Measurements from ENCODE around the genes LMO3, SLCO1B3 and CMAS.

DNA sequence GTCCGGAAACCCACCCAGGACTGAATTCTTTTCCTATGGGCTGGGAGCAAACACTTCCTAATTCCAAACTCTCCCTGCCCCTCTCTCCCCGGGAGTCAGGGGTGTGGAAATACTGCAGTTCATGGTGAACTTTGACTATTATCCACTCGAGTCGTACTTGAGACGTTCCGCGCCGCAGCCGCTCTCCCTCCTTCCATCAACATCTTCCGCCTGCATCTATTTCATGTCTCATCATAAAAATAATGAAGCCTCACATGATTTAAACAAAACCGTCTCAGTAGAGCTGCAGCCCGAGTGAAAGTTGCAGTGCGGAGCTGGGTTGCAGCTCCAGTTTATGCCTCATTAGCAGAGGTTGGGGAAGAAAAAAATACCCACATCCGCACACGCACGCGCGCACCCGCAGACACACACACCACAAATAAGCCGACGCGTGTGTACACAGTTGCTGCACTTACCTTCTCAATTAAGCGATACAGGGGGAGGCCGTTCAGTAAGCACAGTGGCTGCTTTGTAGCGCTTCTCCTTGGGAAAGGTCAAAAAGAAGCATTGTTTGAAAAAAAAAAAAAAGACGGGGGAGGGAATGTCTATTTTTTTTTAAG, at the start of gene LMO3:
TSS of gene LMO3 (minus strand) at position 552 of the 599 bp plus-strand sequence.
- RRBS, result 3% methylated on average over 2 of the region's 26 CpGs

DNA sequence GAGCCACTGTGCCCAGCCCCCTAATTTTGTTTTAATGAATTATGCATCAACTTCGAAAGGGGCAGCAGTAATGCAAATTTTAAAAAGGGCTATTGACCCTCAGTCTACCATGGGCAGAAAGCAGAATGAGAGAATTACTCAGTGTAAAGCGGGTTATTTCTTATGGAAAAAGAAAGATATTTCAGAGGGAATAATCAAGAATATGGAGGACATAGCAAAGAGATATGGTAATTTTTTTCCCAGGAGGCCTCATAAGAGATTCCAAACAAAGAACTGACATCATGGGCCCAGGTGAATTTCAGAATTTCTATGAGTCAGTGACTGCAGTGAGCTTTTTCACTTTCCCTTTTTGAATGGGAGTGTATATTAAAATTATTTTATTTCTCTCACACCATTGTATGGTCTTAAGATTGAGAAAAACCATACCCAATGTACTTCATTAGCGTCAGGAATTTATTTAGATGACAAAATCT, 675.2 kb upstream of the LMO3 start:
- RRBS, result no CpG with 5 or more reads among the region's 3 CpGs

GRCh38 chr12:18261712-18262306, 491 bp downstream of the PIK3C2G start:
- RRBS, result no CpG with 5 or more reads among the region's 5 CpGs

DNA sequence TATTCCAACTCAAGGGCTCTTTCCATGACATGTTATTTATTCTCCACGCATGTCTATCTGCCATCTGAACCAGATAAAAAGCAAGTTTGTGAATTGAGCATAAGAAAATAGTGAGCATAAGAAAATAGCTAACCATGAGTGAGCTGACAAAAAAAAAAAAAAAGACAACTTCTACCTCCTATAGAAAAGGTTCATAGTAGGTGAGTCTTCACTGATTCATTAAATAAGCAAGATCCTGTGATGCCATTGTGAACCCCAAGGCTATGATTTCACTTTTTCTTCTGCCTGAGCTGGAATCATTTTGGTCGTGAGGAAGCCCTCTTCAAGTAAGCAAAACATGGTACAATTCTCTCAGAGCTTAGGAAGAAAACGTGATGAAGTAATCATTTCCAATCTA, 1.1 kb downstream of the PIK3C2G start:
- RRBS, result no CpG with 5 or more reads among the region's 3 CpGs

DNA sequence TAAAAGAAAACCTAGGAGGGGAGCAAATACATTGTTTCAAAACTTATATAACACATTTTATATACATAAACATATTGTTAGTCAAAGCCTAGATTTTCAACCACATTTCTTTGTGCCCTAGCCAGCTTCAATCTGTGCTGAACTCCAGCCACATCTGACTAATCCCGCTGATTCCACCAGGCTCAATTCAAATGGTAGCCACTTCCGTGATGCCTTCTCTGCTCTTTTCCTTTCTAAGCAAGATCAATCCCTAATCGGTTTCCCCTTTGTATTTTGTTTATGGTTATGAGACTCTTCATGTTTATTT, 110.0 kb downstream of the PLEKHA5 start:
- RRBS, result no CpG with 5 or more reads among the region's 3 CpGs

DNA sequence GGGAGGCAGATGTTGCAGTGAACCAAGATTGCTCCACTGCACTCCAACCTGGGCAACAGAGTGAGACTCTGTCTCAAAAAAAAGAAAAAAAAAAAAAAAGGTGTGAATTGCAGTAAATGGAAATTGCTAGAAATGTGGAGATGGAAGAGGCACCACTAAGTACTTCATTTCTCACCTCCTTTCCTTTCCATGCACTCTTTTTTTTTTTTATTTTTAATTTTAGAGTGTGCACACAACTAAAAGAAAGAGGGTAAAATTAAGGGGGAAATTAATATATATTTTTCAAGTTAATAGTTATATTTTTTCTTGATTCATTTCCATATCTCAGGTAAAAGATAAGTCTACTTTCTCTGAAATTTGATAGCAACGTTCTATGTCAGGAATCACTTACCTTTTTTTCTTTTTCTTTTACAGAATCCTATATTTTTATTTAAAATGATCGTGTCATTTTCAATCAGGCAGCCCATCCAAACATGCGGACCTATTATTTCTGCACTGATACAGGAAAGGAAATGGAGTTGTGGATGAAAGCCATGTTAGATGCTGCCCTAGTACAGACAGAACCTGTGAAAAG, 139.9 kb downstream of the PLEKHA5 start:
- RRBS, result no CpG with 5 or more reads among the region's 3 CpGs

- RRBS, result no CpG with 5 or more reads among the region's 5 CpGs
Measured at GRCh38 chr12:19526767-19527448, 87.6 kb downstream of the AEBP2 start.

GRCh38 chr12:20439637-20440199, 71.4 kb downstream of the PDE3A start:
- RRBS, result no CpG with 5 or more reads among the region's 1 CpG

DNA sequence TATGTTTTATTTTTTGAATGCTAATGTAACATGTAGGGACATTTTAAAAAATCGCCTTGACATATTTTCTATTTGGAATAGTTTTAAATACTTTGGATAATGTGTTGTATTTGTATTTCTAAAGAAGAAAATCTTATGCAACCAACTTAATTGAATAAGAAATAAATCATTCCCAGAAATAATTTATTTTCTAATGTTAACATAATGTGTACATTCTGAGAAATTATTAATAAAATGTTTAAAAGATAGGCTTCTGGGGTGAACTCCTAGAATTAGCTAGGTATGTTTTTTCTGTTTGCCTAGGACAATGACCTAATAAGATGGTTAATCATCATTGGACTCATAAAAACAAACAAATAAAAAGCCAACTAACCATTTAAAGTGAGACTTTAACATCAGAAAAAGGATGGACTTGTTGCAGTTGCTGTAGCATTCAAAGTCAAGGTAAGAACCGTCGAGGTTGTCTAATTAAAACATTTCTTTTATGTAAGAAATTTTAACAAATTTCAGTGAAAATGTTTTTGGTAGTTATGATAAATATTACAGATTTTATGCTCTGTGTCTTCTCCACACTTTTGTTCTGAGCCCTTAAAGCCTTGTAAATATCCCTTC, at the start of gene SLCO1B3:
TSS of gene SLCO1B3 (plus strand) at position 385 of the 612 bp plus-strand sequence.
- RRBS, result no CpG with 5 or more reads among the region's 3 CpGs

DNA sequence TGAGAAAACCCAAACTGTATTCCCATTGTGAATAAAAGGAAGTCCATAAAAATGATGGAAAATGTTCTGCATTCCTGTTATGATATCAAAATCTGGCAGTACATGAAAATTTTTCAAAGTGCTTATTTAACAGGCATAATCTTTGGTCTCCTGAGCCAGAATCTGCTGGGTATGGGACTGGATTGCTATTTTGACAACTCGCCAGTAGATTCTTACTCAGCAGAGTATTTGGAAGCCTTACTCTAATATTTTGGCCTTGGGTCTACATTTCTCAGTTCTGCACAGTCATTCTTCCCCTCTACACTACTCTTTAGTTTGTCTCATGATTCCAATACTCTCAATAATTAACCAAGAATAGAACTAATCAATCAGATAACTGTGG, 1.1 kb upstream of the SLCO1B1 start:
- RRBS, result no CpG with 5 or more reads among the region's 1 CpG

DNA sequence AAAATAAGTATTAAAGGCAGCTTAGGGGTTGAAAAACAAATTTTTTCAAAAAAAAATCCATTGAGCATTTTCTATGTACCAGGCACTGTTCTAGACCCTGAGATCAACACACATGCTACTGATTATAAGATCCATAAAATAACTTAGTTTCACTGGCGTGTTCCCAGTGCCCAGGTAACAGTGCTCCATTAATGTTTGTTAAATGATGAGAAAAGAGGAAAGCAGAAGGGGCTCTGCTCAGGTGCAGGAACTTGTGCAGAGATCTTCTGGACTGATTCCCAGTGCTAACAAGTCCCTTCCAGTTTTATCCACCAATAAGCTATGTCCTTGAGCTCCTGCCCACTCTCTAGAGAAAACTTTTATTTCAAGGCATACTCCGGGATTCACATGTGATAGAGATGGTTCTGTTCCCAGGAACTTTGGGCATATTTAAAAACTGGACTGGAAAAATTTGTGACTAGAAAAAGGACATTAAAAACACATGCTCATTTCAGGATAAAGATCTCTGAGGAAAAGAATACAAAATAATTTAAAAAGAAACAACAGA, 1.9 kb downstream of the GYS2 start:
- RRBS, result no CpG with 5 or more reads among the region's 2 CpGs

GRCh38 chr12:21676609-21677089, 19.0 kb upstream of the LDHB start:
- RRBS, result no CpG with 5 or more reads among the region's 2 CpGs

DNA sequence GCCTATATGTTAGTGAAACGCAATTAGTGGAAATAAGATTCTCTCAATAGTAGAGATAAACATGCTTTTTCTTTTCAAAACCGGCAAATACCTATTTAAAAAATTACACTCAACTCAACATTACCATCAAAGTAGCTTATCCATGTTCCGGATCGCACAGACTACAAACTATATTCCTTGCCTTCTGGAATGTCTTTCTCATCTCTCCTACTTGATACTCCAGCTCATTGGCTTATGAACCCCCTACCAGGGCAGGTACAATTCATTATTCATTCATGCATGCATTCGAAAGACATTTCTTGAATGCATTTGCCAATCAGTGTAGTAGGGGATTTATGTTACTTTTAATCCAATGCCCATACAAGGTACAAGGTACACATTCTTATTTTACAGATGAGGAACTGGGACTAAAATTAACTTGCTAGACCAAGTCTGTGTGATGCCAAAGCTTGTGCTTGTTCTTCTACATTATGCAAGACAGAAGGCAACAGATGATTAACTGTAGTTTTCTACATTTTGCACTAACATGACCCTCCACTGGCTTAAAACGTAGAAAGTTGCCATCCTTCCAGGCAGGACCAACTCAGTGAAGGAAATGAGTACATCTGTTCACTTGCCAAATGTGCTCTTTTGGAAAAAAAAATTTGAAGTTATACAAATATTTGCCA, 53.7 kb upstream of the KCNJ8 start:
- RRBS, result no CpG with 5 or more reads among the region's 6 CpGs

- RRBS, result 1% methylated on average over 8 of the region's 38 CpGs
Measured at GRCh38 chr12:22045946-22046408, at the start of gene CMAS. CMAS (plus strand) TSS chr12:22046218.

GRCh38 chr12:22046409-22047624, 799 bp downstream of the CMAS start:
- RRBS, result 3% methylated on average over 5 of the region's 35 CpGs

- RRBS, result no CpG with 5 or more reads among the region's 1 CpG
Measured at GRCh38 chr12:22640728-22641215, 15.8 kb downstream of the ETNK1 start.

GRCh38 chr12:22691743-22692173, 66.8 kb downstream of the ETNK1 start:
- RRBS, result no CpG with 5 or more reads among the region's 2 CpGs

DNA sequence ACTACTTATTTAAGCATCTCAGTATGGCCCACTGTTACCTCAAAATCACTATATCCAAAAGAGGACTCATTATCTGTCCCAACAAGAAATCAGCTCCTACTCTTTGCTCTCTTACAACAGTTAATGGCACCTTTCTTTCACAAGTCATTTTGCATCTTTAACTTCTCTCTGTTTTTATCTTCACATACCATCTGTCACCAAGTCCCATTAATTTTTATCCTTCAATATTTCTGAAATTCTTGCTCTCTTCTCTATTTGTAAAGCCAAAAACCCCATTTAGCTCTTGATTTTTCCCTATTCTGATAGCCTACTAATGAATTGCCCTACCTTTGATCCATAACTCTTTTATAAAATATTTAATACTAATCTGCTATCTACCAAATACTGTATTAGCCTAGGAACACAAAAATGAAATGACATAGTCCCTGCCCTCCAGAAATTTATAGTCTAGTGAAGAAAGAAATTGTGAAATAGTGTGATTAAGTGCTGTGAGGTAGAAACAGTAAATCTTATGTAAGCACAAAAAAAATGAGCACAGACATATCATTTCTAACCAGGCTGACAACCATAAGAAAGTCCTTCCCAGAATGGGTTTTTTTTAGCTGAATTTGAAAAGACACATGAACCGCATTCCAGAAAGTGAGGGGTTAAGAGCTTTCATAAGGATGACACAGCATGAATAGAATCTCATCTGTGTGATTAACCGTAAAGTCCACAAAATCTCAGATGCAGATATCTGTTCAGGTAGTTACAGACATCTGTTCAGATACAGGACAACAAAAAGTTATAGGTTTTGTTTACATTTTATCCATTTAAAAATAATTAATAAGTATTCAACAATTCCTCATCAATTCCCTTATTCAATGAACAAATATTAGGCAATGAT, 146.0 kb downstream of the SOX5 start:
- RRBS, result no CpG with 5 or more reads among the region's 2 CpGs

DNA sequence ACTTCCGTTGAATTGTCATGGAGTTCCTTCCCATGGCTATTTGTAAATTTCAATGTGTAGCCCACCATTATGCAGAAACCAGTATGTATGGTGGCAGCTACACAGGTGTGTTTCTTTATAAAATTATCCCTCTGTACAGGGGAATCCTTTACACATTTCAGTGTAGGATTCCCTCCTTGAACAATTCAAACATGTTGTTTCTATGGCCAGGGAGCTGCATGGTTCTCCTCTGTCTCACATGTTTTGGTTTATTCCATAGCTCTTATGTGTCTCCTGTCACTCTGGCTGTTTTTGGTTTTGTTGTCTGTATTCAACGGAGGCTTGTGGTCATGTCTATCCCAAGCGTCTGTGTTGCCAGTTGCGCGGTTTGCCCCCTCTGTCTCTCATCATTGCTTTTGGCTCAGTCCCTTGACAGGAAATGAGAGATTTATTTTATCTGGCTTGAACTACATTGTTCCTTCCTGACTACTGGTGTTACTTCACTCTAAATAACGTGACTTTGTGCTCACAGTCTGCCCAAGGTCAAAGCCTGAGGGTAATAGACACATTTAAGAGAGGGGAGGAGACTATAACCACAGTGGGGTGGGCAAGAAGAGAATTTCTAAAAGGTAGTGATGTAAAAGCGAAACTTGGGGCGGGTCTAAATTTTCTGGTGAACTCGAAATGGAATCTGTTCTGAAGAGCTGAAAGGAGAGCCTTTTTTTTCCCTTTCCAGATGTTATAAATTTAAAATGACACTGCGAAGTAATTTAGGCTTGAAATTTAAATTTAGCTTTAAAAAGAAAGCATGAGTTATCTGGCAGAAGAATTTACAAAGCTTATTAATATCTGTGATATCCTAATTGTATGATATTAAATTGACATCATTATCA, 96.4 kb upstream of the SOX5 start:
- RRBS, result no CpG with 5 or more reads among the region's 10 CpGs

DNA sequence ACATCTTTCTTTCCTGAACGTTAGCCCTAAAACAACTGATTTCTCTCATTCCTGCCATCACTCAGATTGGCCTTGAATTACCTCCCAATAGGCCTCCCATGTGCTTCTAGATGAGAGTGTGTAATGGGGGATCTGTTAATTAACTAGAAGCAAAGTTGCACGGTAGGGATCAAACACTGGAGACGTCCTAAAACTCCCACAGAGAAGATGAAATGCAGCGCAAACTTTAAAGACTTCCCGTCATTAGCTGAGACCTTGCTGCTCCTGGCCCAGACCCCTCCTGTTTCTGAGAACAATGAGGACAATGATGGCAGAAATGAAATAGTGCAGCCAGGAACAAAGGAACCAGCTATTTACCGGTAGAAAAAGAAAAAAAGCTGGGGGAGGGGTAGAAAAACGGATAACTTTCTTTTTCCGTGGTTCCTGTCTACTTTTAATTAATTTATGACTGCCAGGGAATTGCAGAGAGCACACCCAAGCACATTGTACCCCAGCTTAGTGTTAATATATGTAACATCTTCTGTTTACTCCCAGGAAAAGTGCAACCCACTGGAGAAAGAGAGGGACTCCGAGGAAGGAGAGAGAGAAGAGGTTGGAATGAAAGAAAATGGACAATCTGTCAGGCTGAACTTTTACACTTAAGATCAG, 280.7 kb upstream of the SOX5 start:
- RRBS, result no CpG with 5 or more reads among the region's 9 CpGs